Transverse colon (tissue), 4 donors: ENCODE results near the gene TAOK2.

GRCh38 chr16:28926618-28926817 is 1.5 kb upstream of the RABEP2 start:
- PRO-cap = no peak
- RAMPAGE, long total RNA, 4 experiments = no peak in any of the 4 experiments

- PRO-cap = no peak
- RAMPAGE, long total RNA, 4 experiments = no peak in any of the 4 experiments
Measured at GRCh38 chr16:29127584-29128211, 142.8 kb downstream of the LAT start.

DNA sequence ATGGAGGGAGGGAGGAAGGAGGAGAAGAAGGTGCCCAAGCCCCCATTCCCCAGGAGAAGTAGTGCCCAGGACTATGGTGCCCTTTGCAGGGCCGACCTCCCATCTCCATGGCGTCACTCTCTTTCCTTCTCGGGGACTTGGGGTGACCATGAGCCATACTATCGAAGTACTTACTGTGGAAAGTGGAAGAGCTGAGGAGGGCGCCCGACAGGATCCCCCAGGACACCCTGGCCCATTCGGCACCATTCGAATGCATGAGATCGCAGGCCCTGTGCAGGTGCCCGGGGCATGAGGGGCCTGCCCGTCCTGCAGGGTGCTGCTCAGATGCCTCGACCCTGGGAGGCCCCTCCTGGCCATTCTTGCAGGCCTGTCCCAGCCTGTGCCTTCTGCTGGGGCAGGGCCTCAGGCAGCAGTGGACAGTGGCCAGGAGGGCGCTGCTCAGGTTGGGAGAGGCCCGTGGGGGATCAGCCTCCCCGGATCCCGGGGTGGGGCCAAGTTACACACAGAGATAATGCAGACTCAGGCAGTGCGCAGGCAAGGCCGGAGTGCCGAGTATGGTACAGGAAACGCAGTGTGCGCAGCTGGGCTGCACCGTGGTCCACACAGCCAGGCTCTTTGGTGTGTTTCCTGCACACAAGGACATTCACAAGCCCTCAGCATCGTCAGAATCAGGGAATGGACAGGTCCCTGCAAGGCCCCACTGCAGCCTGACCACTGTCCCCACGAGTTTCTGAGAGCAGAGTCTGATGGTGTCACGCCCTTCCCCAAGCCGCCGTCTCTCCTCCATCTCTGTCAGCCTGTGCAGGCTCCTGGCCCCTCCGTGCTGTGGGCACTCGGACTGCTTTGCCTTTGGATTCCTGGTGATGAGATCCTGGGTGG is 147.6 kb downstream of the LAT start:
- PRO-cap = no peak
- RAMPAGE, long total RNA, 4 experiments = no peak in any of the 4 experiments

- PRO-cap = no peak
- RAMPAGE, long total RNA, 4 experiments = no peak in any of the 4 experiments
Measured at GRCh38 chr16:29147690-29148161, 162.9 kb downstream of the LAT start.

GRCh38 chr16:29156817-29157639 is 172.2 kb downstream of the LAT start:
- PRO-cap = unidirectional peak, minus-strand start at chr16:29157111
- RAMPAGE, long total RNA, 4 experiments = no peak in any of the 4 experiments

DNA sequence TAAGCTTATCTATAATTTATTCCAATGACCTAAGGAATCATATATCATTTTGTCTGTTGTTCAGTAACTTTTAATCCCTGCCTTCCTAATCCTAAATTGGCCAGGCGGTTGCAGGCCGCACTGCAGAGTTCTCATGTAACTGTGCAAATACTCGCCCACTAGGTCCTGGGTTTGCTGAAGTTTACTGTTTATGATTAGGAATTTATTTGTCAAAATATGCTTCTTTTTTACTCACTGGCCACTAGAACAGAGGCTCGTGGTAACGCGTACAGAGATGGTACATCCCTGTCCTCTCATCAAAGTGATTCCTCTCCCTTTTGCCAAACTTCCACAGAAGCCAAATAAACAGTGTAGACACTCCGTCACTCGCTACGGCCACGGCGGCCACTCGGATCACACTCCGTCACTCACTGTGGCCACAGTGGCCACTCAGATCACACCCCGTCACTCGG is 175.0 kb downstream of the LAT start:
- PRO-cap = no peak
- RAMPAGE, long total RNA, 4 experiments = no peak in any of the 4 experiments

DNA sequence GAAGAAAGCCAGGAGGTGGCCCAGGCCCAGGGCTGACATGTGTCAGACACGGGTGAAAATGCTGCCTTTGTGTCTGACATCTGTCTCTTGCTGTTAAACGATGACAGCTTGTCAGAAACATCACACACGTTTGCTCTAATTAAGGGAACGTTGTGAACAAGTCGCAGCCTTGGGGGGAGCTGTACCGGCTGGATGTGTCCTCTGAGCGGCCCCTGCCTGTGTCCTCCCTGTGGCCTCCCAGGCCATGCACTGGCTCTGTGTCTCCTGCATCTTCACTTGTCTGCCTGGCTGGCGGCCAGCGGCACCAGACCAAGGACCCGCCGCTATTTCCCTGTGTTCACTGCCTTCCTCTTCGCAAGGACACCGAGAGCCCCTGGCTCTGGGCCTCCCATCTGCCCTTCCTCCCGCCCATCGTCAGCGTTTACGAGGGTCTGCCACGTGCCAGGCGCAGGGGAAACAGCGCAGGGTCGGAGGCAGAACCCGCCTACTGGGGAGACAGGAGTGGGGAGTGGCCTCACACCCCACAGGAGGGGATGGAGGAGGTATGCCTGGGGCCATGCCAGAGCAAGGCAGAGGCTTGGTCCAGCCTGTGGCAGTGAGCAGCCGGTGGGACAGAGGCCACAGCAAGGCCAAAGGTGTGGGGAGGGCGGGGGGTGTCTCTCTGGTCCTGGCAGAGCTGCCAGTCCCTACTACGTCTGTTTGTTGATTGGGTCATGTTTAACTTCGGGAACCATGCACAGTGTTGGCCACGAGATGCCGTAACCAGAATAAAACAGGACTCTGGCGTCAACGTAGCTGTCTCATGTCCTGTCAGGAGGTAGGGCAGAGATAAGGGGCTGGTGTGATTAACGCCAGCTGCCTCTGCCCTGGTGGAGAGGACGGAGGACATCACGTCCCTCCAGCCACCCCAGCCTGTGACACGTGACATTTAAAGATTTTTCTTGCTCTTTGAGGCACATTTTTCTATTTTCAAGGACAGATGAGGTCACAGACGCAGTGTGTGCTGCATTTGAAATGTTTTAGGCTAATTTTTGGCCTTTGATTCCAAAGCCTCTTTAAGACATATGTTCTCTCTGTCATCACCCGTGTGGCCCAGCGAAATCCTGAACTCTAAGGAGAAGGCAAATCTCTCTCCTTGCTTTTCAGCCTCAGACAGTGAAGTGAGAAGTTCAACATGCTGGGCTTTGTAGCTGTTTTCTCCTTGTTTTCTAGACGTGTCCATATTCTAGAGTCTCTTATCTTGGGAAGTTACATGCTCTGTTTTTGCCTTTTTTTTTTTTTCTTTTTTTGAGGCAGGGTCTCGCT is 193.1 kb downstream of the LAT start:
- PRO-cap = no peak
- RAMPAGE, long total RNA, 4 experiments = no peak in any of the 4 experiments

DNA sequence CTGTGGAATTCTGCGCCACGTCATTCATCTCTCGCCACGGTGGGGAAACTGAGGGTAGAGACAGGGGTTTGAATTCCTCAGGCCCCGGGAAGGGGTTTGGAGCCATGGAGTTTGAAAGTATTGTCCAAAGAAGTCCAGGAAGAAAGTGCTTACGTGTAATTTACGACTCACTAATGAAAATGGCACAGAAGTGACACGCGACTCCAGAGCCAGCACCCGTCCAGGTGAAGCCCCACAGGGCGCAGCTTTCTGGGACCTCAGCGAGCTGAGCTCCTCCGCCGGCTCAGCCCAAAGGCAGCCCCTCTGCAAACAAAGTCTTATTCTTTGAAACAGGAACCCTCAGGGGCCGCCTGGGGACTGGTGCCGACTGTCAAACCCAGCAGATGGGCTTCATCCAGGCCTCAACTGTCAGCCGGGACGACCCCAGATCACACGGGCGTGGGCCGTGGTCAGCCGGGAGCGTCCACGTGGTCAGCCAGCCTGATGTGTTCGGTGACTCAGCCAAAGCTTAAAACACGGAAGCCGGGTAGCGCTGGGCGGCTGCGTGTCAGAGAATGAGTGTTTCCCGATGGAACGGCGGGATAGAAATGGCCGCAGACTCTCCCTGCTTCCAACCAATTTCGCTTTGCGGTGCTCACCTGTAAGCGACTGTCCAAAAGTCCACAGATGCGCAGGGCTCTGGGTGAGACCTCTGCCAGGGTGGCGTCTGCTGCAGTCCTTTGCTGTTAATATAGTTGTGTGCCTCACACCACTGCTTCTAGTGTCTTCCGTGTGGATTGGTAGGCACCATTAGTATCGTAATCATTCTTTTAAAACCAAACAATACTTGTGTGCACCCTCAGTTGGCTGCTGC is 200.2 kb downstream of the LAT start:
- PRO-cap = unidirectional peak, plus-strand start at position 511 of the sequence
- RAMPAGE, long total RNA, 4 experiments = no peak in any of the 4 experiments

DNA sequence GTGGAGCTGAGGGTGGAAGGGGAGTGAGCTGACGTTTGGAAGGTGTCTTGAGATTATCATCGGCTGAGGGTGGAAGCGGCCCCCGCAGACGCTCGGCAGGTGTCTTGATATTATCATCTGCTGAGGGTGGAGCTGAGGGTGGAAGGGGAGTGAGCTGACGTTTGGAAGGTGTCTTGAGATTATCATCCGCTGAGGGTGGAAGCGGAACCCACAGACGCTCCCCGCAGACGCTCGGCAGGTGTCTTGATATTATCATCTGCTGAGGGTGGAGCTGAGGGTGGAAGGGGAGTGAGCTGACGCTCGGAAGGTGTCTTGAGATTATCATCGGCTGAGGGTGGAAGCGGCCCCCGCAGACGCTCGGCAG is 24.5 kb downstream of the NPIPB11 start:
- PRO-cap = no peak
- RAMPAGE, long total RNA, 4 experiments = no peak in any of the 4 experiments

GRCh38 chr16:29708757-29709415 is 29.9 kb downstream of the QPRT start:
- PRO-cap = no peak
- RAMPAGE, long total RNA, 4 experiments = no peak in any of the 4 experiments

DNA sequence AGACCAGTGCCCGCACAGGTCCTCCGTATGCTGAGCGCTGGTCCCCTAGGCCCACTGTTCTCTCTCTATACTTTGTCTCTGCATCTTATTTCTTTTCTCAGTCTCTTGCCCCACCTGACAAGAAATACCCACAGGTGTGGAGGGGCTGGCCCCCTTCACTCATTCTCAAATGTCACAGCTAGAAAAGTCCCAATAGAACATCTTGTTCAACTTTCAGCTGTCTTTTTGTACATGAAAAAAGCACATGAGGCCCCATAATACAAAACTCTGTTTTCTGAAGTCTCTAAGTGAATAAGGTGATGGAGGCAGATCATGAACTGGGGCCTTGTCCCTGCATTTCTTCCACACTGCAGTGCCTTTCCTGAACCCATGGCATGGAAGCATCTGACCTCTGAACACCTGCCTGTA is 4.7 kb downstream of the C16orf54 start:
- PRO-cap = no peak
- RAMPAGE, long total RNA, 4 experiments = no peak in any of the 4 experiments

GRCh38 chr16:29808189-29808469 is 1.8 kb downstream of the MAZ start:
- PRO-cap = bidirectional peak, plus-strand start at chr16:29808265, minus-strand start at chr16:29808249
- RAMPAGE, long total RNA, 4 experiments = no peak in any of the 4 experiments

GRCh38 chr16:29826935-29827661 is 6.8 kb downstream of the MVP start:
- PRO-cap = unidirectional peak, plus-strand start at chr16:29827417
- RAMPAGE, long total RNA, 4 experiments = no peak in any of the 4 experiments

DNA sequence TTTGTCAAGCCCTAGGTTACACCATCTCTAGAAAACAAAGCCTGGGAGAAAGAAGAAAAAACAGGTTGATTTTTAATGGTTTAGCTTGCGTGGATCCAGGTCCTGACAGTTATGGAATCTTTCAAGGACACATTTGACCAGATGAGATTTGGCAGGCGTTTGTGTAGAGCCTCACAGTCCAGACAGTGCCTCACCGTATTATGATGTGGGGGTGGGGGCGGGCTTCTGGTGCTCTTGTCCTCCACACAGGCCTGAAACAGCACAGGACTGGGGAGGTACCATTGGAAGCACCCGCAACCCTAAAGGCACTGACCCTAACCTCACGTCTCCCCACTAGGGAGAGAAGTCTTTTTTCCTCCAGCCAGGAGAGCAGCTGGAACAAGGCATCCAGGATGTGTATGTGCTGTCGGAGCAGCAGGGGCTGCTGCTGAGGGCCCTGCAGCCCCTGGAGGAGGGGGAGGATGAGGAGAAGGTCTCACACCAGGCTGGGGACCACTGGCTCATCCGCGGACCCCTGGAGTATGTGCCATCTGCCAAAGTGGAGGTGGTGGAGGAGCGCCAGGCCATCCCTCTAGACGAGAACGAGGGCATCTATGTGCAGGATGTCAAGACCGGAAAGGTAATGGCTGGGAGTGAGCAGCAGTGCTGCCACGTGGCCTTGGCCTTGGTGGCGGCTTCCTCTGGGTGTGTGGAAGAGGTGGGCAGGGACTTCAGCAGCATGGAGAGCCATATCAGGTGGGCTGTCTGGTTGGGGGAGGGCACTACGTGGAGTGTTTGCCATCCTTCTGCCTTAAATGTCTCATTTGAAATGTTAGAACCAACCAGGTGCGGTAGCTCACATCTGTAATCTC is 19.8 kb downstream of the MVP start:
- PRO-cap = no peak
- RAMPAGE, long total RNA, 4 experiments = start-site peak on the plus strand in 2 of 4 experiments, centred at positions 402 to 486 of the sequence, 58 to 113 reads per replicate

GRCh38 chr16:29863433-29864097 is 539 bp upstream of the CDIPT start:
- PRO-cap = bidirectional peak, plus-strand start at chr16:29863578, minus-strand start at chr16:29863293
- RAMPAGE, long total RNA, 4 experiments = no peak in any of the 4 experiments

GRCh38 chr16:29973093-29974050 is at the start of gene TAOK2:
TSS of gene TAOK2 (plus strand) at chr16:29973868.
- PRO-cap = bidirectional peak, plus-strand start at chr16:29973885, minus-strand start at chr16:29973569
- RAMPAGE, long total RNA, 4 experiments = start-site peak on the plus strand in 2 of 4 experiments, at chr16:29973833-29974018 at its widest, 140 to 198 reads per replicate

- PRO-cap = no peak
- RAMPAGE, long total RNA, 4 experiments = no peak in any of the 4 experiments
Measured at GRCh38 chr16:30094624-30095200, 1.3 kb downstream of the YPEL3 start.

DNA sequence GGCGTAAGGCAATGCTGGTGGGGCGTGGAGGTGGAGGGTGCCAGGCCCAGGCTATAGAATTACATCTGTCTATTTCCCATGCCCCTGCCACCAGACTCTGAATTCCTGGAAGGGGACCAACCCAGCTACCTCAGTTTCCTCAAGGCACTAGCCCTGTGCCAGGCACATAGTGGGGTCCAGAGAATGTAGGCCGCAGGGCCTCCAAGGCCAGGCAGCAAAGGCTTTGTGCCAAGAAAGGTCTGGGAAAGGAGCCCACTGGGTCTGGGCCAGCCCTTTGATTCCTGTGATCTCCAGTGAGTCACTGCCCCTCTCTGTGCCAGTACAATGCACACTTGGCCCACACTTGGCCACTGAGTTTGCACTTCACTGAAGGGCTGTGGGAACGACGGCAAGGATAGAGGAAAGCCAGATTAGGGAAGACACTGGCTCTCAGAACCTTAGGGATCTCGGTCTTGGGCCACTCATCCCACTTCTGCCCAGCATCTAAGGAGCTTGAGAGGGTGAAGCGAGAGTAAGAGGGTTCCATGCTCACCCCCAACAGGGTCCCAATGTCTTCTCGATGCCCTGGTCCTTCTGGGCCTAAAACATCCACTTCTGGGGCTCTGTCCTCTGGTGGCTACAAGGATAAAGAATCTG is 3.0 kb downstream of the CD2BP2 start:
- PRO-cap = no peak
- RAMPAGE, long total RNA, 4 experiments = no peak in any of the 4 experiments

DNA sequence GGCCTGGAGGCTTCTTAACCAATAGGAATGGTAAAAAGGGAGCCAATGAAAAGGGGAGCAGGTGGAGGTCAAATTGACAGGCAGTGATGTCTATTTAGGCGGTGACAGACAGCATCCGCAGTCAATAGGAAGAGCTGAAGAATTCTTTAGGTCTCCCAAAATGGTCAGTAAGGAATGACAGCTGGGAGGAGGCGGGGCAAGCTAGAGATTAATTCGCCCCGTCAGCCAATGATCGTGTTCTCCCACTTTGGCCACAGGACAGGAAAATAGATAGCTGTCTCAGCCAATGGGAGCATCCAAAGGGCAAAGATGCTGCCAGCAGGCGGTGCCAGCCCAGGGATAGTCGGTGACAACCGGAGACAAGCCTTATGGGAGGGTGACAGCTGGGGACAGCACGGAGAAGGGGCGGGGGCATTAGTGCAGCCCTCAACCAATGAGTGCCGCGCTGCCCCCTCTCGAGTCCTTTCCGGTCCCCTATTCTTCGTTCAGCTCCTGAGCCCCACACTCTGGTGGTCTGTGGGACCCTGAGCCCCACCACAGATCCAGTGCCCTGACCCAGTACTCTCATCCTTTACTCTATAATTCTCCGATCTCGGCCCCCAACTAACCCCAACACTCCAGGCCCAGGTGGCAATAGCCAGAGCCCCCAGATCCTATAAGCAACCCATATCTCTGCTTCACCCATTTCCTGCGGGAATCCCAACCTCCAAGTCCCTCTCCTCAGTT is 711 bp upstream of the TBC1D10B start:
- PRO-cap = unidirectional peak, plus-strand start at position 369 of the sequence
- RAMPAGE, long total RNA, 4 experiments = no peak in any of the 4 experiments

DNA sequence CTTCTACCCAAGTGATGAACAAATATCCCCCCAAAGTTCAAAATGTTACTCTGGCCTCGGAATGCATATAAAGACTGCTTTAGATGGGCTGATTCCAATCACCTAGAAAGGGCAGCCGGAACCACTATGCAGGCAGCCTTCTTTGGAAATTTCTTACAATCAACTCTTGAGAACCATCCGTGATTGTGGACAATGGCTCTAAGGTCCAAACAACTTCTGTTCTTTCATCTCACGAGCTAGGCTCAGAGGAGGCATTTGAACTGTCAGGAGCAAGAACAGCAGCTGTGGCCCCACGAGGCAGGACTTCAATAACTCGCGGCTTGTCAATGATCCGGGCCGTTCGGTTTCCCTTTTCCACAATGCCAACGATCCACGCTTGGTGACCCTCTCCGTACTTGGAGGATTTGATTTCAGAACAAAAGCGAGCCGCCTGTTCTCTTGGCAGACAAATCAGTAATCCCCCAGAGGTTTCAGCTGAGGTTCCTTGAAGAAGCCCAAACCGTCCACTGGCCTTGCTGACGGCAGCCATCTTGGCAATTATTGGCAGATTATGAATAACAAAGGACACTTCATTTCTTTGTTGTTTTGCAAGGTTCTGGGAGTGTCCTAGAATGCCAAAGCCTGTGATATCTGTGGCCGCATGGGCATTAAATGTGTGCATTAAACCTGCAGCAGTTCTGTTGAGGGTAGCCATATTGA is 1.4 kb downstream of the SEPHS2 start:
- PRO-cap = no peak
- RAMPAGE, long total RNA, 4 experiments = start-site peak on the minus strand in 2 of 4 experiments, centred at positions 67 to 212 of the sequence, 14 to 32 reads per replicate